Neural crest cell (in vitro differentiated cells): ENCODE results near the gene ATF7IP.

GRCh38 chr12:13199984-13200917 lies 3.7 kb downstream of the EMP1 start:
- PRO-cap = no peak

DNA sequence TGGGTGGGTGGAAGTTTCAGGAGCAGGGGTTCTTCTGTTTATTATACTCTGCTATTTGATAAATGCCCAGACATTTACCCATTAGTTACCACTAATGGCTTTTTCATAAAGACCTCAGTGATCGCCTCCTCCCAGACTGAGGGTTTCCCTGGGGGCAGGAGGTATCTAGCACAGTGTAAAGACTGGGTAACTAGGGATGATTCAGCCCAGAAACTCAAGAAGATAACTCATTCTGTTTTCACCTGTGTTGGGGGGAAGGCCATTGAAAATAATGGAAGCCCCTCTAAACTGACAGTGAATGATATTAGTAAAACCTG lies 11.7 kb downstream of the EMP1 start:
- PRO-cap = no peak

GRCh38 chr12:13209663-13210251 lies 13.2 kb downstream of the EMP1 start:
- PRO-cap = no peak

DNA sequence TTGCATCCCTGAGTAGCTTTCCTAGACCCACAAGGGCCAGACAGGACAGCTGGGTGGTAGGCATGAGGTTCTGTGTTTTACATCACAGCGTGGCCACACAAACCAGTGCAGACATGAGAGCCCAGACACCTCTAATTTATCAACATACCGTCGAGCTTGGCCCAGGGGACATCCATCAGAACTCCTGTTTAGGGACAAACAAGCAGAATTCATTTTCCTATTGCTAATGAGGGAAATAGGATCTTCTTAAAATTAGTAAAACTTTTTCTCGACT lies 17.6 kb downstream of the EMP1 start:
- PRO-cap = no peak

- PRO-cap = no peak
Measured at GRCh38 chr12:14001486-14001752, 20.0 kb upstream of the GRIN2B start.

- PRO-cap = bidirectional peak, plus-strand start at chr12:14260233, minus-strand start at chr12:14260244; bidirectional peak, plus-strand start at chr12:14260620, minus-strand start at chr12:14260628; bidirectional peak, plus-strand start at chr12:14260828, minus-strand start at chr12:14260739
Measured at GRCh38 chr12:14259988-14261118, 105.1 kb upstream of the ATF7IP start.

GRCh38 chr12:14284240-14284778 lies 81.2 kb upstream of the ATF7IP start:
- PRO-cap = bidirectional peak, plus-strand start at chr12:14284351, minus-strand start at chr12:14284309

DNA sequence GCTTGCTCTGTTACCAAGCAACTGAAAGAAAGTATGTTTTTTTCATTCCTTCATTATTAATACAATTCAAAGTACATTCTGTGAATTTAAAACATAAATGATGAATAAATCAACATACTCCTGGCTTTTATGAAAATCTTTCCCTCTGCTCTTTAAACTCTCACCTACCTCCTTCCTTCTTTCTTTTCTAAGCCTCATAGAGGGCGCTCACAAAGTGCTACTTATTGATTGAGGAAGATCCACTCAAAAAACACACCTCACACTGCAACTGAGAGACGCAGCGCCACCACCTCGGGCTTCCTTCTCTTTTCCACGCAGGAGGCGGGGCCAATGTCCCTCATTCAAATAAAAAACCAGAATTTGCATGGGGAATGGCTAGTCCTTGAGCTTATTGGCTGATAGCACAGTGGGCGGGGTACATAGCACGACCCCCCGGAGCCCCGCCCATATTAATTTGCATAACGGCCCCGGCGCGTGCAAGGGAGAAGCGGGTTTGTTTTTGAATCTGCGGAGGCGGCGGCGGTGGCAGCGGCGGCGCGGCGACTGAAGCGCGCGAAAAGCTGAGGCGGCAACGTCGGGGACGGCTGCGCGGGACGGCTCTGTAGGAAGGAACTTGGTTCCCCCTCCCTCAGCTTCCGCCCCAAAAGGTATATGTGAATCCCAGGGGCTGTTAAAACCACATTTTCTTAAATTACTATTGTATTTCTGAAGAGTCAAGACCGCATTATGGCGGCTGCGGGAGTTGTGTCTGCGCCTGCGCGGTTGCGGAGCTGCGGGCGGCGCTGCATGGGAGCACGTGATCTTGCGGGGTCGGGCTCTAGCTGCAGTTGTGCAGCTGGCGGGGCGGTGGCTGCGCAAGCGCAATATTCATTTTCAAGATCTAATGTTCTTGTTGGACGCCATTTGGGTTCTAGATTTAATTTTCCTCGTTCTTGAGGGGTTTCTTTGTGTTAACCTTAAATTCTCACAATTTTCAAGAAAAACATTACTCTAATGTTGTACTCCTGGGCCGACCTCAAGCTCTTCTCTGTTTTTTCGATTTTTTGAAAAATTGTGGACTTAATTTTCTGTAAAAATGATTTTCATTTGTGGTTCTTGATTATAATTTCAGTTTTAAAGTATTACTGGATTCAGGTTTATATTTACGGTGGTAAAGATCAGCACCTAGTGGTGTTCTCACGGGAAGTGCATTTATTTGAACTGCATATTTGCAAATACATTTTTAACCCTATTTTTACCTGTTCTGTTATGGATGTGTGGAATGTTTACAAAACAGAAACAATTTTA lies at the start of gene ATF7IP:
ATF7IP (plus strand) TSS at position 502 of the 1,287 bp plus-strand sequence.
- PRO-cap = bidirectional peak, plus-strand start at position 502 of the sequence, minus-strand start at position 270 of the sequence; bidirectional peak, plus-strand start at position 797 of the sequence, minus-strand start at position 746 of the sequence

DNA sequence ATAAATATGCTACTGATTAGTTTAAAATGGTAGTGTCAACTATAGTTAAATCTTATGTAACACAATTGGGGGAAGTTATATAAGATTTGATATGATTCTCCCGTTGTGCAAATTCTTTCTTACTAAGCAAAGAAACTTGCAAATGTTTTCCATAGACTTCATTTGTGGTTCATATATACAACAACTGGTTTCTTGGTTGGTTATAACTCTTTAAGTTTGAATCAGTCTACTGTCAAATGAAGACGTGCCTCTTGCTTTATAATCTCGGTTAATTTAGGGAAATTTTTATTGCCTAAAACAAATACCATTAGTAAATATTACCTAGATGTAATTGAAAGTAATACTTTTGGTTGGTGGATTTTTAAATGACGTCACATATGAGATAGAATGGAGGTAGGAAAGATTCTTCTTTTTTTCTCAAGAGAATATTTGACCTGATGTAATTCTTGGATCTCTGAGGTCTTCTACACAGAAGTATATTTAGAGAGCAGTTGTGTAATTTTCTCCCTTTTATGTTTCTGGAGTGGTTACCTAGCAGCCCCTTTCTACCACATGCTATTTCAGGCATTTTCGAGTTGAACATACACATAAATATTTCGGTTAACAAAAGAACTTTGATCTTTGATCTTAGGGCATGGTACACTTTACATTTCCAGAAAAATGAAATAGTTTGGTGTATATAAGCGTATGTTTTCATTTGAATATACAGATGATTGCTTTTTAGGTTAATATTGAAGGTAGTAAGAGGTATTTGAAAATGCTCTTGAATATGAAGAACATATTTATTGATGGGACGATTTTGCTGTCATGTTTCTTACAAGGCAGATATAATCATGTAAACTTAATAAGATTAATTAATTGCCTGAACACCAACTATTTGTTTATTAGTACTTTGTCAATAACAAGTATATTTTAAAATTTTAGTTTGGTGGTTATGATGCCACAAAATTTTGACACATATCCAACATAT lies 1.8 kb downstream of the ATF7IP start:
- PRO-cap = bidirectional peak, plus-strand start at position 509 of the sequence, minus-strand start at position 482 of the sequence

DNA sequence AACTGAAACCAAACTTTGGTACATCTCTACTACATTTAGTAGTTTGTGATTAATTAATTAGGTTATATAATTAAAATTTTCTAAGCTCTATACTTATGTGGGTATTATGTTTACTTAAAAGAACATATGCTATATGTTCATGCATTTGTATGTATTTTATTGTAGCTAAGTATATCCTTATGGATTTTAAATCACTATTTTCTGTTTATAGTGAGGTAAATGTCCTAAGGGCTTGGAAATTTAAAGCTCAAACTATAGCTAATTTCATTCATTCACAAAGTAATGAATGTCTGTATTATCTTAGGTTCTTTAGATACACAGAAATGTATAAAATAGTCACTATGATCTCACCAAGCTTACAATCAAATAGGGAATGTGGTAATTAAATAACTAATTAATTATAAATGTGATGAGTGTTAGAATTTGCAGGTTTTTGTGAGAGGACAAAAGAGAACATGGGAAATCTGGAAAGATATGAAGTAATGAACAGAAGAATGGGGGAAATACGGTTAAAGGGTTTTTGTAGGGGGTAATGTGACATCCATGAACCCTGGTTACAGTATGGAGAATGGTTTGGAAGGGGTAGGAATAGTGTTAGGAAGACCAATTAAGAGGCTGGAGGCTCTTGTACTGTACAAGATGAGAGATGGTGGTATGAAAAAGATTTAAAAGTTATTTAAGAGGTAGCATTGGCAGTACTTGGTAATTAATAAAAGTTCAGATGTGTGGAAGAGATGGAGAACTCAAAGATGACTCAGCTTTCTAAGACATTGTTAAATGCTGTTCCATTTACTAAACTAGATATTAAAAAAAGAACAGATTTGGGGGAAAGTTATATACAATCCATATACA lies 97.9 kb downstream of the ATF7IP start:
- PRO-cap = no peak

GRCh38 chr12:14614623-14615391 lies 47.1 kb upstream of the PLBD1 start:
- PRO-cap = no peak

DNA sequence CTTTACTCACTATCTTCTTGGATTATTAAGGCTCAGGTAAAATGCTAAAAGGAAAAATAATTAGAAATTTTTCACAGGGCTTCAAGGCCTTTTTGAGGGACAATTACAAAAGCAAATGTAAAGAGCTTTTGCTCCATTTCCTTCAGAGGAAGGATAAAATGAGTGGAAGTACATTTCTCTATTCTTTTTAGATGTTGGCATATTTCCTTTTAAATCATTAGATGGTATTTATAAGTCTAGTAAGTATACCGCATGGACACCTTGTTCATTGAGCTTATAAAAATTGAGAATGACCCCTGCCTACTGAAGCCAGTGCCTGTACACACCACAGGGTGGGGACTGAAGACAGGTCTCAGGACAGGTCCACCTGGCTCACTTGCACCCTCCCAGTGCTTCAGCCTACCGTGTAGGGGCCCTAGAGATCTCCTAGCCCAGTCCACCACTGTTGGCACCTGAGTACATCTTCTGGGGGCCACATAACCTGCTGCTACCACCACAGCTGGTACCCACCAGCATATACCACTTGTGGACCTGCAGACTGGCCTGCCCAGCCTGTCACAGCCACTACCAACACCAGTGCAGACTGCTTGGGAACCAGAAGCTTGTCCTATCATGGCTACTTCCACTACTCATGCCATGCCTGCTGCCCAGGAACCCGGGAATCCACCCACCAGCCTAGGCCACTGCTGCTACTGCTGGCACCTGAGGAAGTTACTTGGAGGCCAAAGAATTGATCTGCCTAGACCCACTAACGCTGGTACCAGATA lies 63.8 kb downstream of the GUCY2C start:
- PRO-cap = no peak

DNA sequence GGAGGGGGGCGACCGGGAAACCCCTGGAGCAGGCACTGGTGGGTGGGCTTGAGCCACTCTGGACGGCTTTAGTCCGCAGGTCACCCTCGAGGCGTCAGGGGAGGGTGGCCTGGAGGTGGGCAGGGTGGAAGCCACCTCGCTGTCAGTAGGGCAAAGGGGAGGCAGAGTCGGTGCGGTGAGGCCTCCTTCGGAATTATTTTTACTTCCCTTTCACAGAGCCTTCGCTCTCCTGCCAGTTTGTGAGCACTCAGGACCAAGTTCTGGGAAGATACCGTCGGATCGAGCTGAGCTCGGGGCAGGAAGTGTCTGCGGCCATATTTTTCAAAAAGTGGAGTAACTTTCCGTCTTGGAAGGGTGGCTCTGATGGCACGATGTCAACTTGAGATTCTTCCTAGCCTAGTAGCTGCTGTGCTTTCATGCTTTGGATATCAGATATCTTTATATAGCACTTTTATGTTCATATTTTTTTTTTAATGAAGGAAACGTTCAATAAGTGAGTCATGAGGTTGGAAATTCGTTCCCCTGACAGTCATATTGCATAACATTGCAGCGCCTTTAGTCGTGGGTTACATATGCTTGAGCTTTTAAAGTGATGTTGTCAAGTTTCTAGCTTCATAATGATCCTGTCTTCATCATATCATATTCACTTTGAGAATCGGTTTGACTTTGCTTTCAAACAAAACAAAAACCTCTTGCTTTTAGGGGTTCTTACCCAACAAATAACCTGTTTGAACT lies 1.0 kb downstream of the H2AJ start:
- PRO-cap = no peak

DNA sequence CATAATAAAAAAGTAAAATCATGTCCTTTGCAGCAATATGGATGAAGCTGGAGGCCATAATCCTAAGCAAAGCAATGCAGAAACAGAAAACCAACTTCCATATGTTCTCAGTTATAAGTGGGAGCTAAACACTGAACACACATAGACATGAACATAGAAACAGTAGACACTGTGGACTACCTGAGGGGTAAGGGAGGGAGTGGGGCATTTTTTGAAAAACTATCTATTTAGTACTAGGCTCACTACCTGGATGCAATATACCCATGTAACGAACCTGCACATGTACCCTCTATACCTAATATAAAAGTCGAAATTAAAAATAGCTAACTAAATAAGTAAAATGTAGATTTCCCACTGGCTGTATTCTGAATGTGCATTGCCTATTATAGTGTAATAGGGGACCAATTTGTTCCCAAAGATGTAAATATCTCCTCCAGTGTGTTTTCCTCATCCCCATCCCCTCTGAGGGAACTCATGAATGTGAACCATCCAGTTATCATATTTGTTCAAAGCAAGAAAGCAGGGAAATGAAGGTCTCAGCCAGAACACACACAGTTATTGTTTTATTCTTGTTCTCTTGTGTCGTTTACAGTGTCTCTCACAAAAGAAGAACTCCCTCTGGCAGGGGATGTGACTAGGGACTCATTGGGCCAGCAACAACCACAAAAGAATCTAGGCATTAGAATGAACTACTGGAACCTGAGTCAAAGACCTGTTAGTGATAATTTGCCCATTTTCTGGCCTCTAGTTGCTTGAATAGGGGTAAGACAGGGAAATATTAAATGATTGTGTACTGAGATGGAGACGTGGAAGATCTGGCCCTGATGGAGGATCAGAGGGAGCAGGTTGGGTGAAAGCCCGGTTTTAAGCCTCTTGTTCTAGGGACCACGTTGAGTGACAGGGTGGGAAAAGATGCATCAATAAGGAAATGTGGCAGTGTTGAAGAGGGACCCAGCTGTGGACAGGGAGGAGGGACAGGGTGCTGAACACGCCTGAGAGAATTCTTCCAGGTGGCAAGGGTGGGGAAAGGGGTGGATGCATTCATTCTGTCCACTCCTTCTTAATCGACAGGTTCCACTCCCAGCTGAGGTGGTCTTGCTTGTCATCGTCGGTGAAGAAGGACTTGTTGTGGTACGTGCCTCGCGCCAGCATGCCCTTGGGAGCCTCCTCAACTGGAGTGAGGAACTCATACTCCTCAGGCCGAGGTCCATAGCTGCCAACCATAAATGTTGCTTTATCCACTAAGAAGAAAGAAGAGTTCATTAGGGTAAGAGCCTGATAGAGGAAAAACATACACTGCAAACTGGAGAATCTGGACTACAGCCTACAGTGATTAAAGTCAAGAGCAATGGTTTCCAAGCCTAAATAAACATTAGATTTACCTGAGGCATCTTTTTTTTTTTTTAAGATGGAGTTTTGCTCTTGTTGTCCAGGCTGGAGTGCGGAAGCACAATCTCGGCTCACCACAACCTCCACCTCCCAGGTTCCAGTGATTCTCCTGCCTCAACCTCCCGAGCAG lies 3.7 kb upstream of the ERP27 start:
- PRO-cap = no peak

DNA sequence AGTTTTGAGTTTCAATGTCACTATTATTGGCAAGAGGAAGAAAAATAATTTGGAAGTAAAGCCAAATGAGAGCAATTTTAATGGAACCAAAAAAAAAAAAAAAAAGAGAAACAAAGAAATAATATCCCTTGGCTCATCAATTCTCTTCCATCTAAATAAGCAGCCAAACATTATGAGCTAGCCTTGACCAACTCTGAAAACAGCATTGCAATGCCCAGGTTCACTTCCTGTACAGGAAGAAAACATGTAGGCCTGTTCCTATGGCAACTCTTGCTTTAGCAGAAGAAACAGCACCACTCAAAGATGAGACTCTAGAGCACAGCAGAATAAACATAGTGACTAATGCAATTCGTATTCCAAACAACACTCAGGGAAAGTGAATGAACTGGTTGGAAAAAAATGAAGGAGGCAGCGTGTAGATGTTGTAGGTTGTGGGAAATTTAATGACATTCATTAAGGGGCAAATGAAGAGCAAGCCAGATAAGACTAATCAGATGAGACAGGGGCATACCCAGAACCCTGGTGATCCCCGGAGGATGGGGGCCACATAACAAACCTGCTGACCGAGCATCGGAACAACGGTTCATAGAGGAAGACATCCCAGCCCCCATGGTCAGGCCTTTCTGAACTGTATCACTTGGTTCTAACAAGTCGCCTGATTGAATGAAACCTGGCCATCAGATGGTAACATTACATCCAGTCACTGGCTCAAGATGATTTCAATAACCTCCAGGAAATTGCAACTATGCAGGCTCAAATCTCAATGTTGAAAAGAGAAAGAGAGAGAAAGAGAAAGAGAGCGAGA lies 9.0 kb downstream of the ARHGDIB start:
- PRO-cap = no peak

GRCh38 chr12:15137819-15138532 lies 83.2 kb downstream of the RERG start:
- PRO-cap = no peak

DNA sequence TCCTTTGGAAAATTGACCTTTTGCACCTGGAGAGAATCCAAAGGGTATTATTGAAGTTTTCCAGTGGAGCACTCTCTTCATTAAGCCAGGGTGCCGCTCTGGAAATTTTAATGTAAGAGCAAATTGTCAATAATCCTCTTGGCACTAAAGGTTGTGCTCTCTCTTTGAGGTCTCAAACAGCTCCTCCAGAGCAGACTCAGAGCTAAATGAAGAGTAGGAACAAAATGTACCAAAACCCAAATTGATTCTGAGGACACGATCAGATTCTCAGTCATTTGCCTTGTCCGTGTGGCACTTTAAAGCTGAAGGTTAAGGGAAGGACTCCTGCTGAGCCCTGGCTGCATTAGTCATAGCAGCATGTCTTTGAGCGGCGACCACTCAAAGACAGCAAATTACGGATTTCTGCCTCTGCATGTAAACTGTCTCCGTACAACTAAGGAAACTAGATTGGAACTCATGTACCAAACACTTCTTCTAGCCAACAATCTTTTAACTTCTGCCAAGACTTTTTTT lies 56.3 kb downstream of the RERG start:
- PRO-cap = no peak

- PRO-cap = no peak
Measured at GRCh38 chr12:15181022-15181826, 40.0 kb downstream of the RERG start.

DNA sequence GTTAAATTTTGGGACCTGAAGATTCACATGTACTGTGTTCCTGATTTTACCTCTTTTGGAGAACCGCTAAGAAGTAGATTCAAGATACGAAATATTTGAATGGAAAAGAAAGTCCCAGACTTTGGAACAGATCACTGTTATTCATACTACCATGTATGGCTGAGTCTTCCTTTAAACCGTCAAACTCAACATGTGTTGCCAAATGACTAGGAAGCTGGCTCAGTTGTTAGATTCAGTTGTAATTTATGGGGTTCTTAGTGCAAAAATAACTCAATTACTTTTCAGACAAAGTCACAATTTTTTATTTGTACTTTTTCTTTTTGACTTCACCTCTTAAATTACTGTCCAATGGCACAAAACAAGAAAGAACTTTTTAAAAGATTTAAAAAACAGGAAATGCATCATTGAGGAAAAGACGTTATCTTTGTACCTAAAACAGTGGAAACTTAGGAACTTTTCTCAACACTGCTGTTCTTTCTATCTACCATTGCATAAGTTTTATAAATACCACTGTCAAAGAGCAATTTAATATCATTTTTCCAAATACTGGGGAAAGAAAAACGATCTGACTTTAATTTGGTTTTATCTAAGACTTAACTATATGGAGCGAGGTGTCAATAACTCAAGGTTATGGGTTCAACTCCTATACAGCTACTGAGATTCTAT lies 15.7 kb downstream of the RERG start:
- PRO-cap = no peak

DNA sequence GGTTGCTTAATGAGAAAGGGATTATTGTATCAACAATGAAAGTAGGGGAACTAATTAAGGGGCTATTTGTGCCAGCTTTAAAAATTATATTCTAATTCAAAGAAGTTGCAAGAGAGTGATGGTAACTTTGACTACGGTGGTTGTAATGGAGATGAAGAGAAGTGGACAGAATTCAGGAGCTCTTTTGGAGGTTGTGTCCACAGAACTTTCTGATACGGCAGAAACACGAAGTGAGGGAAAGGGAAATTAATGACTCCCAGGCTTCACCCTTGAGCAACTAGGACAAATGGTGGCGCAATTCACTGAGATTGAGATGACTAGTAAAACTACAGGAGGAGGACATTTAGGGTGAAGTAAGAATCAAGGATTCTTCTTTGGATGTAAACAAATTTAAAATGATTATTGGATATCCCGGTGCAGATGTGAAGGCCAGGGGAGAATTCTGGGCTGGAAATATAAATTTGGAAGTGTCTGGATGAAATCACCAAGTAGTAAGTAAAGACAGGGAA lies 212.5 kb downstream of the PTPRO start:
- PRO-cap = no peak